Heart (tissue), 3 donors: ENCODE data around the genes WRAP53, DNAH2, KDM6B, NAA38 and CYB5D1.

DNA sequence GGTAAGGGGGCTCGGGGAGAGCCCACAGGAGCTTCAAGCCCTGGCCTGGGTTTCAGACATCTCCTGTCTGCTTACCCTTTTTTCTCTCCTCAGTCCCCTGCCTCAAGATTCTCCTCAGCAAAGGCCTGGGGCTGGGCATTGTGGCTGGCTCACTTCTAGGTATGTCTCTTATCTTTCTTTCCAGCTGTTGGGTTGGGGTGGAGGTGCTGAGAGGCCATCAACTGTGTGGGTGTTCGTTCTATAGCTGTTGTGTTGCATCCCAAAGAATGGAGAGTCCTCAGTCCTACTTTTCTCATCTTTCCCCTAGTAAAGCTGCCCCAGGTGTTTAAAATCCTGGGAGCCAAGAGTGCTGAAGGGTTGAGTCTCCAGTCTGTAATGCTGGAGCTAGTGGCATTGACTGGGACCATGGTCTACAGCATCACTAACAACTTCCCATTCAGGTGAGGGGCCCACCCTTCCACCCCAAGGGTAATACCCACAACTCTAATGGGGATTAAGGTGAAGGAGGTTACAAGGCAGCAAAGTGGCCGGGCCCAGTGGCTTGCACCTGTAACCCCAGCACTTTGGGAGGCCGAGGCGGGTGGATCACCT lies 2.1 kb downstream of the MPDU1 start:
- RAMPAGE, long total RNA, 2 experiments = no peak in any of the 2 experiments

GRCh38 chr17:7587321-7588477 lies 2.2 kb downstream of the SOX15 start:
- RAMPAGE, long total RNA, 2 experiments = no peak in any of the 2 experiments

GRCh38 chr17:7687894-7689080 lies at the start of gene WRAP53:
TSS of gene WRAP53 (plus strand) at chr17:7688477.
- RAMPAGE, long total RNA, 2 experiments = start-site peak on the plus strand in 1 of 2 experiments, at chr17:7688318-7688480 at its widest, 14 to 19 reads per replicate

- RAMPAGE, long total RNA, 2 experiments = no peak in any of the 2 experiments
These were observed at the start of gene DNAH2 for GRCh38 chr17:7716827-7717925. TSS of gene DNAH2 (plus strand) at chr17:7717744.

DNA sequence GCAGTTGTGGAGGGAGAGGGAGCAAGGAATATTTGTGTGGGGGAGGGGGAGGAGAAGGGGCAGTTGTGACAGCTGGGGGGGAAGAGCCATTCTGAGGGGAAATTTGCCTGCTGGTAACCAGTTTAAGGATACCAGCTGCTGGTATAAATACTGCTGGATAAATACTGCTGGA lies 268 bp downstream of the DNAH2 start:
- RAMPAGE, long total RNA, 2 experiments = no peak in any of the 2 experiments

GRCh38 chr17:7833546-7834384 lies at the start of gene KDM6B:
TSS of gene KDM6B (plus strand) at chr17:7834217.
- RAMPAGE, long total RNA, 2 experiments = start-site peak on the plus strand in 1 of 2 experiments, at chr17:7834188-7834256 at its widest, 49 reads per replicate

DNA sequence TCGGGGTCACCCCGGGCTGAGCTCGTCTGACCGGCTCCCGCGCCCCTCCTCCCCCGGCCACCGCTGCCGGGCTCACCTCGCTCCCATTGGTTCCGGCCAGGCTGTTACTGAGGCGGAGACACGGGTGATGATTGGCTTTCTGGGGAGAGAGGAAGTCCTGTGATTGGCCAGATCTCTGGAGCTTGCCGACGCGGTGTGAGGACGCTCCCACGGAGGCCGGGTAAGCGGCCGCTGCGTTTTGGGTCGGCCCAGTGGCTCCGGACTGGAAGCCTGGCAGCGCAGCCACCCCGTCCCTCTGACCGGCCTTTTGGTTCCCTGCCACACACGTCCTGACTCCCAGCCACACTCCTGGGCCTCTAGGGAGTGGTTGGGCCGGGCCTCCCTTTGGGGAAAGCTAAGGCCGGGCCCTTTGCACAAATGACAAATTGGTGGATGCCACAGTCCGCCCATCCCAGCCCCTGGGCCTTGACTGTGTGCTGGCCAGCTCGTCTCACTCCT lies 10.0 kb upstream of the TMEM88 start:
- RAMPAGE, long total RNA, 2 experiments = no peak in any of the 2 experiments

DNA sequence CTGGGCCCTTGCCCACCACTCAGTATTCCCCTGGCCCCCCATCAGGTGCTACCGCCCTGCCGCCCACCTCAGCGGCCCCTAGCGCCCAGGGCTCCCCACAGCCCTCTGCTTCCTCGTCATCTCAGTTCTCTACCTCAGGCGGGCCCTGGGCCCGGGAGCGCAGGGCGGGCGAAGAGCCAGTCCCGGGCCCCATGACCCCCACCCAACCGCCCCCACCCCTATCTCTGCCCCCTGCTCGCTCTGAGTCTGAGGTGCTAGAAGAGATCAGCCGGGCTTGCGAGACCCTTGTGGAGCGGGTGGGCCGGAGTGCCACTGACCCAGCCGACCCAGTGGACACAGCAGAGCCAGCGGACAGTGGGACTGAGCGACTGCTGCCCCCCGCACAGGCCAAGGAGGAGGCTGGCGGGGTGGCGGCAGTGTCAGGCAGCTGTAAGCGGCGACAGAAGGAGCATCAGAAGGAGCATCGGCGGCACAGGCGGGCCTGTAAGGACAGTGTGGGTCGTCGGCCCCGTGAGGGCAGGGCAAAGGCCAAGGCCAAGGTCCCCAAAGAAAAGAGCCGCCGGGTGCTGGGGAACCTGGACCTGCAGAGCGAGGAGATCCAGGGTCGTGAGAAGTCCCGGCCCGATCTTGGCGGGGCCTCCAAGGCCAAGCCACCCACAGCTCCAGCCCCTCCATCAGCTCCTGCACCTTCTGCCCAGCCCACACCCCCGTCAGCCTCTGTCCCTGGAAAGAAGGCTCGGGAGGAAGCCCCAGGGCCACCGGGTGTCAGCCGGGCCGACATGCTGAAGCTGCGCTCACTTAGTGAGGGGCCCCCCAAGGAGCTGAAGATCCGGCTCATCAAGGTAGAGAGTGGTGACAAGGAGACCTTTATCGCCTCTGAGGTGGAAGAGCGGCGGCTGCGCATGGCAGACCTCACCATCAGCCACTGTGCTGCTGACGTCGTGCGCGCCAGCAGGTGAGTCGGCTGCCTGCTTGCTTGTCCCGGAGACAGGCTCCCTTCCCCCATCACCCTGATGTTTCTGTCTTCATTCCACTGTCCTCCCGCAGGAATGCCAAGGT lies 5.8 kb upstream of the TMEM88 start:
- RAMPAGE, long total RNA, 2 experiments = no peak in any of the 2 experiments

- RAMPAGE, long total RNA, 2 experiments = no peak in any of the 2 experiments
These were observed 4.2 kb upstream of the TMEM88 start for GRCh38 chr17:7850687-7851033.

DNA sequence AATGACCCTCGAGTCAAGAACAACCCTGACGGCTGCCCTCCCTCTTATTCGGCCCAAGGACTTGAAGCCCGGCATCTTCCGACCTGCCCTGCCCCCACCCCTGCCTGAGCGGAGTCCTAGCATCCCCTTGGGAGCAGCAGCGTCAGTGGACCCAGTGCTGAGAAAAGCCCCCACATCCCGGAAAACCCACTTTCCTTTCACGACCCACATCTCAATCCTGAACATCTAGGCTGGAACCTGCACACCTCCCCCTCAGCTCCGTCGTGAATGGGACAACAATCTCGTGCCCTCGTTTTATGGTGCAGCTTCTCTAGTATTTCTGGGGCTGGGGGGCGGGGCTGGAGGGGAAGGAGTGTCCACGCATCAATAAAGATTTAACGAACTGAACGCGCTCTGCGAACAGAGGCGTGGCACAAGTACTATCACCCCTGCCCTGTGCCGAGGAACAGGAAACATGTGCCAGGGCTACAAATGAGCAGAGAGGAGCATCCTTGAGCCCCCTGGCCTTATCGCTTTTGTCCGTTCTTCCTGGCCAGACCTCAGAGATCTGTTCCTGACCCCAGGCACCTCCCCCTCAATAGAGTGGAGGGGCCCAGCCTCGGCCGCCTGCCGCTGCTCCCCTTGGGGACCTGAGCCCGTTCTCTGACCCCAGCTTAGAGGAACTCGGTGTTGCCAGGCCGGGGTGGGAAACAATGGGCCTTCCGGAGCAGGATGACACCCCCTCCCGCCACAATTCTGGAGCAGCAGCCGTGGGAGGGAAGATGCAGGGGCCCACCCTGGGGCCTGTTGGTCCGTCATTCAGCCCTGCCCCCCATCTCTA lies 1.1 kb downstream of the TMEM88 start:
- RAMPAGE, long total RNA, 2 experiments = no peak in any of the 2 experiments

- RAMPAGE, long total RNA, 2 experiments = start-site peak on the minus strand in 2 of 2 experiments, at chr17:7857129-7857630 at its widest, 192 to 2,610 reads per replicate
These were observed at the start of gene NAA38 for GRCh38 chr17:7856969-7857814. TSS of gene NAA38 (minus strand) at chr17:7857559.

- RAMPAGE, long total RNA, 2 experiments = no peak in any of the 2 experiments
These were observed at the start of gene CYB5D1 for GRCh38 chr17:7857815-7858155. TSS of gene CYB5D1 (plus strand) at chr17:7858003.

GRCh38 chr17:7894833-7895169 lies 6.2 kb downstream of the CHD3 start:
- RAMPAGE, long total RNA, 2 experiments = no peak in any of the 2 experiments

DNA sequence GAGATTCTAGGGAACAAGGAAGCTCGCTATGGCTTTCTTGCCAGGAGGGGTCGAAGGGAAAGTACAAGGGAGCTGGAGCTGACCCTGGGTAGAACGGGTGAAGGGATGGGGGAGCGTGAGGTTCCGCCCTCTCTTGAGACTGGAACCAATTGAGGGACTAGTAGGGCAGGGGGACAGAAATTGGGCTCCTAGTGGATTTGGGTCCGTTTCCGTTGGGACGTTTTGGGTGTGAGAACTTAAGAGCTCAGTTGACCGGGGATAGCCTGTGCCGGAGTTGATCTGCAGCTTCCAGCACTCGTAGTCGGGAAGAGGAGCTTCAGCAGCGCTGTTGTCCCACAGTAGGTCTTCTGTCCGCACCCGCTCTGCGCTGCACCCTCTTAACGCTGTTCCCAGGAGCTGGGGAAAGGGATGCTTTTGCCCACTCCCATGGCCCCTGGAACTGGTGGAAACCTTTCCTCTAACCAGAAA lies 491 bp downstream of the CNTROB start:
- RAMPAGE, long total RNA, 2 experiments = no peak in any of the 2 experiments

DNA sequence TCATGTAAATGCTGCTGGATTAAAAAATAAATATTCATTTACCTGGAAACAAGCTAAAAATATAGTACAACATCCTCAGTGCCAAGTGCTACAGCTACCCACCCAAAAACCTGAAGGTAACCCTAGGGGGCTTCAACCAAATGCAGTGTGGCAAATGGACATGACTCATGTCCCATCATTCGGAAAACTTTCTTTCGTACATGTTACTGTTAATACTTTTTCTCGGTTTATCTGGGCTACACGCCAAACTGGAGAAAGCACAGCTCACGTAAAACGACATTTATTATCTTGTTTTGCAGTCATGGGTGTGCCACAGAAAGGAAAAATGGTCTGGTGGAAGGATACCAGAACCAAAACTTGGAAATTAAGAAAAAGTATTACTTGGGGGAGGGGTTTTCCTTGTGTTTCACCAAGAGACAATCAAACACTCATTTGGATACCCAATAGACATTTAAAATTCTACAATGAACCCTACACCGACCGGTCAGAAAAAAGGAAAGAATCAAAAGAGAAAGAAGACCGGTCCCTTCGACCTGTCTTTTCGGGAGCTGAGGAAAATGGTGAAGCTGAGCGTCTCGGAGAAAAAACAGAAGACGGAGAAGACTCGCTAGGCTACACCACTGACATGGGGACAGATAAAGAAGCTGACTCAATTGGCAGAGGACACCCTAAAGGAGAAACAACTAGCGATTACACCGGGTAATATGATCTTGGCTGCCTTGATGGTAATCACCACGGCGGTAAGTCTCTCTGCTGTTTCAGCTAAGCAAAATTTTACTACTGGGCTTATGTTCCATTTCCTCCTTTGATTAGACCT lies 23.7 kb downstream of the ALOX15B start:
- RAMPAGE, long total RNA, 2 experiments = no peak in any of the 2 experiments

DNA sequence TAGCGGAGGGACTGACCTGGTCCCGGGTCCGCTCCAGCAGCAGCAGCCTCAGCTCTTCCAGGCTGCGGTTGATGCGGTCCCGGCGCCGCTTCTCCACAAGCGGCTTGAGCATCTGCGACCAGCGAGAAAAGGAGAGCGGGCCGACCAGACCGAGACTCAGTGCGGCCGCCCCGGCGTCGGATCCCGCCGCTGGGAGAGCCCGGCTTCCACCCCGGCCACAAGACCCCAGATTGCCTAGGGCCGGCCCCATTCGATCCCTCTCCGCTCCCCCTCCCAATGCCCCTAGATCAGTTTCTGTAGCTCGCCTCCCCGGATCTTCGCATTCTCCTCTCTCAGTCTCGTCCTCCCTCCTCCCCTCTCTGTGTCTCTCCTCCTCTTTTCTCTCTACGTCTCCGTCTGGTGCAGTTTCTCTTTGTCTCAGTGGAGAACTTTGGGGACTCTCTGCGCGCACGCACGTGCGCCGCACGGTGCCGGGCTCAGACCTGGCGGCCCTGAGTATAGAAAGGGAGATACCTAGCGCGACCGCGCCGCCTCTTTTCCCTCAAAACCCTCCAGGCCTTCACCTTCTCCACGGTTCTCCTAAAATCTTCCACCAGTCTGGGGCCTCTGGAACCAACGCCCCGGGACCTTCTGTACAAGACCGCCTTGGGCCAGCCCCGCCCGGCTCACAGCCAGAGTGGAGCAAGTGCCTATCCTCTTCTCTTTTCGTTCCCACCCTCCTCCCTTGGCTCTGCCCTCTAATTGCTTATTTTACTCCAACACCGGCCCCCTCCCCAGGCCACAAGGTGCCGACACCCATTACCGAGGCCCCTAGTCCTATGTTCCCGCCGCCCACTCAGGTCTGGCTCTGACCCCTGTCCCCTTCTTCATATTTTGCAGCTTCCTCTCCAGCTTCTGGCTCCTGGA lies 638 bp downstream of the HES7 start:
- RAMPAGE, long total RNA, 2 experiments = no peak in any of the 2 experiments

DNA sequence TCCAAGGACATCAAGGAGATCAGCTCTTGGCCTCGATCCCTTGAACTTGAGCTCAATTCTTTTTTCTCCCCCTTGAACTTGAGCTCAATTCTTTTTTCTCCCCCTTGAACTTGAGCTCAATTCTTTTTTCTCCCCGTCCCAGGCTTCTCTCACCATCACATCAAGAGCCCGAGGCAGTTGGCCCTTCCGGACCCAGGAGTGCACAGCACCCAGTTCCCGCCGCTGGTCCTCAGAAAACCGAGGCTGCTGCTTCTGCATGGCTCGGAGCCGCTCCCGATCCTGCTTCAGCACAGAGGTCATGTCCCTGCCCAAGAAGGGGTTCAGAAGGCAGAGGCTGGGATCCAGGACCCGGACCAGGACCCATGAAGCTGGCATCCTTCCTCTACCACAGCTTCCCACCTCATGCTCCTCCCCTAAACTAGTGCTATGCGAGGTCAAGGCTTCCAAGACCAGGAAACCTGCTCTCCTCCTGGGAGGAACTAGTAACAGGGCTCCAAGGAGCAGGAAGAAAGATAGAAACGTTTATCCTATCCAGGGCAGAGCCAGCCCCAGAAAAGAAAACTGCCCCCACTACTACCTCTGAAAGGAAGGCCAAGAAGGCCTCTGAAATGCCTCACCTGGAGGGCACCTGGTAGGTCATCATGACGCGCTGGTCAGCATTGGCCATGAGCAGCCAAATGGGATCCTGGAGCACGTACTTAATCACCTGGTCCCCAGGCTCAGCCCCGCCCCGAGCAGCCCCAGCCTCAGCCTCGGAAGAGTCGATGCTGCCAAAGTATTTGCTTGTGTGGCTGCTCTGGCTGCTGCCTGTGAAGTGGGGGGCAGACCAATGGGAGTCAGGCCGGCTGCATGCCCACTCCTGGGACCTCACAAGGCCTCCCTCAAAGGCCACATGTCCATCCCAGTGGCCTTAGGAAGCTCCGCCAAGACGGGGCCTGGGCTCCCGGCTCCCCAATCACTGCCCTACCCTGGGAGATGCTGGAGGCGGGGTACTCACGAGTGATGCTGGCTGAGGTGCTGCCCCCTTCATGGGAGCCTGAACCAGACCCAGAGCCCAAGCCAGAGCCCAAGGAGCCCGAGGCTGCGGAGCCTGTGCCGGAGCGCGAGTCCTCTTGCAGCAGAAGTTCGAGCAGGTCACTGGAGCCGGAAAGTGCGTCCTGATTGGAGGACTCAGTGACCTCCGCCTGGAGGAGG lies 10.2 kb downstream of the PER1 start:
- RAMPAGE, long total RNA, 2 experiments = no peak in any of the 2 experiments

GRCh38 chr17:8154966-8155919 lies 3.0 kb upstream of the PER1 start:
- RAMPAGE, long total RNA, 2 experiments = no peak in any of the 2 experiments

DNA sequence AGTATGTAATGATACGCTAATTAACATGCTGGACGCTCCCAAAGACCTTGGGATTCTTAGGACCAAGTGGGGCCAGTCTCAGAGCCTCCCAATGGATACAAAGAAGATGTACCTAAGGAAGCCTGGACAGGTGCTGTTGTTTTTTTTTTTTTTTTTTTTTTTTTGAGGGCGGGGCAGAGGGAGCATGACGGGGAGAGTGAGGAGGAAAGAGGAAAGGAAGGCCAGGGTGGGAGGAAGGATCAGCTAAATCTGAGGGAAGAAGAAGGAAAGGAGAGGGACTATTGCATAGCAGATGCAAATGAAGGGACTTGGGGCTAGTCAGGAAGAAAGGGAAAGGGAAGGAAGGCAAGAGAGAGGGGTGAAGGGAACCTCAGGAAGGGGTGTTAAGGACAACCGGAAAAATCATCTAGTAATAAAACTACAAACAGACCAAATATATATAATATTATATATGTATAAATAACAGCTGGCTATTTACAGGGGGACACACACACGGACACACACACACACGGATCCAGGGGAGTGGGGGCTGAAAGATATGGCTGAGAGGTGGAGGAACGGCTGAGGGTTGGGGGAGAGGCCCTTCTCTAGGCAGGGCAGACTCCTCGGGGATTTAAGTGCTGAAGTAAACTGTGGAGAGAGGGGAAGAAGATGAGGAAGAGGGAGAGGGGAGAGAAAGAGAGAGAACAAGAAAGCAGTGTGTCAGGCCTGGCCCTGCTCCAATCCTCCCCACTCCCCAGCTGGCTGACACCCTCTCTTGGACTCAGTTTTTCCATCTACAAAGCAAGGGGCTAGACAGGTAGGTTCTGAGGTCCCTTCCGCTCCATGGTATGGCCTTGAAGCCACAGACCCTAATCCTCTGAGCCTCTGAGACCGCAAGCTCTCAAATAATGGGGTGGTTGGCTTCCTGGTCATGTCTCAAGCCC lies 2.2 kb downstream of the VAMP2 start:
- RAMPAGE, long total RNA, 2 experiments = no peak in any of the 2 experiments

DNA sequence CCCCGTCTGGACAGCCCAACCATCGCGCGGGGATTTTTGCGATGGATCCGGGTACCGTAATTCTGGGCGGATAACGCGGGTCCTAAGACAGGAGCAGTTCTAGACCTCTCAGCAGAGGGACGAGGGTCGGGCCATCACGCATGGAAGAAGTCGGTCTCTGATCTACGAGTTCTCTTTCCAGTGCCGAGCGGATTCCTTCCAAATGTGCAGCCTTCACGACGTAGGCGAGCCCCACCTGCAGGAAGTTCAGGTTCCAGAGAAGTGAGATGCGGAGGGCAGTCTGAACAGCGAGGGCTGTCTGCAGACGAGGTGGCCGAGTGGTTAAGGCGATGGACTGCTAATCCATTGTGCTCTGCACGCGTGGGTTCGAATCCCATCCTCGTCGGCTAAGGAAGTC lies 3.4 kb downstream of the BORCS6 start:
- RAMPAGE, long total RNA, 2 experiments = no peak in any of the 2 experiments